Neural crest cell (in vitro differentiated cells): ENCODE results near the gene TEX33.

GRCh38 chr22:36702668-36703372 lies 732 bp downstream of the CACNG2 start:
- PRO-cap = unidirectional peak, plus-strand start at chr22:36702869

DNA sequence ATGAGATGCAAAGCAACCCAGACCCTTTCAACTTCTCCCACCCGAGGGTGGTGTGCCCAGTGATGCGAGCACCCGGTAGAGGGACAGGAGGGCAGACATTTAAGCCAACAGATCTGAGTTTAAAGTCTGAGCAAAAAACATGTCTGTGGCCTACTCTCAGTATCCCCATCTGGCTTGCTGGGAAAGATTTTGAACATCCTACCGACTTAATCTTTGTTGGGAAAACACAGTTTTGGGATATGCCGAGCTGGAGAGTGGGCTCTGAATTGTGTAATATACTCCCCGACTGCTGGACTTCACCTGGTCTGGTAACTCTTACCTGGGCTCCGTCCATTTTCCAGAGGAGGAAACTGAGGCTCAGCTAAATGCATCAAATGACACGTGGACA lies 10.6 kb upstream of the IFT27 start:
- PRO-cap = no peak

DNA sequence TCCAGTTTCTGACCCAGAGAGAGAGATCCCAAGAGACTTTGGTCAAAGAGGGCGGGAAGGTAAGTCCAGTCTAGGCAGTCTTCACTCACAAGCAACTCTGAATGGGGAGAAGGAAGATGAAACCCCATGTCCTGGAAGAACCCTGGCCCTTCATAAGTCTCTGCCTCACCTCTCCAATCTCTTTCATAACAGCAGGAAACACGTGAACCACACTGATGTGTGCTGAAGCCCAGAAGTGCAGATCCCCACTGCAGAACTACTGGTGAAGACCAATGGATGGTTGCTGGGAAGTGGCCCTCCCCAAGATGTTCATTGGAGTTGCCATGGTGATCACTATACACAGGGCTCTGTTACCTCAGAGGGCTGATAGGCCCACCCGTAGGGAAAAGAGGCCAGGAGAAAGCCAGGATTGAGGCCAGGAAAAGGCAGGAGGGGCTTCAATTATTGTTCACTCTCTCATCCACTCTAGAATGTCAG lies at the start of gene TEX33:
Gene TEX33, minus strand, starts transcription at position 292 of the 477 bp plus-strand sequence.
- PRO-cap = no peak

DNA sequence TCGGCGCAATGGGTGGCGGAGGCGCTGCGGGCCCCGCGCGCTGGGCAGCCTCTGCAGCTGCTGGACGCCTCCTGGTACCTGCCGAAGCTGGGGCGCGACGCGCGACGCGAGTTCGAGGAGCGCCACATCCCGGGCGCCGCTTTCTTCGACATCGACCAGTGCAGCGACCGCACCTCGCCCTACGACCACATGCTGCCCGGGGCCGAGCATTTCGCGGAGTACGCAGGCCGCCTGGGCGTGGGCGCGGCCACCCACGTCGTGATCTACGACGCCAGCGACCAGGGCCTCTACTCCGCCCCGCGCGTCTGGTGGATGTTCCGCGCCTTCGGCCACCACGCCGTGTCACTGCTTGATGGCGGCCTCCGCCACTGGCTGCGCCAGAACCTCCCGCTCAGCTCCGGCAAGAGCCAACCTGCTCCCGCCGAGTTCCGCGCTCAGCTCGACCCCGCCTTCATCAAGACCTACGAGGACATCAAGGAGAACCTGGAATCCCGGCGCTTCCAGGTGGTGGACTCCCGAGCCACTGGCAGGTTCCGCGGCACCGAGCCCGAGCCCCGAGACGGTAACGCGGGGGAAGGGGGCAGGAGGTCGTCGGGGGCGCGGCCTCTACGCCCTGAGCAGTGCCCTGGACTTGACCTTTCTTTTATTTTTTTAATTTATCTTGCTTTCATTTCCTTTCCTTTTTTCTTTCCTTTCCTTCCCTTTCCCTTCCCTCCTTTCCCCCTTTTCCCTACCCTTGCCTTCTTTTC lies 4.9 kb downstream of the MPST start:
- PRO-cap = no peak

DNA sequence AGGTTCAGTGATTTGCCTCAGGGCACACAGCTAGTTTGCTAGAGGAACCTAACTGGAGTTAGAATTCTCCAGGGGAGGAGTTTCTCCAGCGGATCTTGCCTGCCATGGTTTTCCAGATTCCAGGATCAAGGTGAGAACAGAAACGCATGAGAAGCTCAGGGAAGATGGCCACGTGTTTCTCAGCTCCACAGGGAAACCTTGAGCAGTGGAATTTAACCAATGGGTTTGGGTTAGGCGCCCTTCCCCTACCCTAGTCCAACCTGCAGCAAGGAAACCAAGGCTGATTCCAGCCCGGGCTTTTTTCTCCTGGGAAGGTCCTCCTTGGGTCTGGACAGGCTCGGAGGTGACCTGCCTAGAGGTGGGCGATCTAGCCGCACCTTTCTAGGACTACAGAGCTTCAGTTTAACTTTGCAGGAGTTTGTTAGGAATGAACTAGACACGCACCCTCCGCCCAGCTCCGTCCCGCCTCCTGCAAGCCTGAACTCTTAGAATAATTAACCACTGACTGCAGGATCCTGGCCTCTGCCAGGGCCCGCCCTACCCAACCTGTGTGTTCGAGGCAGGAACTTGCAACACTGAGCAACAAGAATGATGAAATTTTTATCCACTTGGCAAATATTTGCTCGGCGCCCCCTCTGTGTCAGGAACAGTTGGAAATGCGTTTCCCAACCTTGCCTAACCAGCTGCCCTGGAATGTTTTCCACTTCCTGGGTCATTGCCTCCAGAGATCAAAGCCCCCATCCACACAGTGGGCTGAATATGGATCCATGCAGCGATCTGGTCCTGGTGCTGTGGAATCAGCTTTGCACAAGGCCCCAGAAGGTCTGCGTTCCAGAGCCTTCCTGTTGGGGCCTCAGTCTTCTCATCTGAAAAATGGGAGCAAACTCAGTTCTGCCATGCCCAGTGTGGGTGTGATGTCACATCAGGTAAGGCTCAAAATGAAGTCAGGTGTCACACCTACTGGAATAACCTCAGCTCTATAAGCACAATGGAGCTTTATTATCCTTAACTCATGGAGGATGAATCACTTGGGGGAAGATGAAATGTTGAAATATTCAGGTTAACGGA lies 13.2 kb downstream of the MPST start:
- PRO-cap = no peak

DNA sequence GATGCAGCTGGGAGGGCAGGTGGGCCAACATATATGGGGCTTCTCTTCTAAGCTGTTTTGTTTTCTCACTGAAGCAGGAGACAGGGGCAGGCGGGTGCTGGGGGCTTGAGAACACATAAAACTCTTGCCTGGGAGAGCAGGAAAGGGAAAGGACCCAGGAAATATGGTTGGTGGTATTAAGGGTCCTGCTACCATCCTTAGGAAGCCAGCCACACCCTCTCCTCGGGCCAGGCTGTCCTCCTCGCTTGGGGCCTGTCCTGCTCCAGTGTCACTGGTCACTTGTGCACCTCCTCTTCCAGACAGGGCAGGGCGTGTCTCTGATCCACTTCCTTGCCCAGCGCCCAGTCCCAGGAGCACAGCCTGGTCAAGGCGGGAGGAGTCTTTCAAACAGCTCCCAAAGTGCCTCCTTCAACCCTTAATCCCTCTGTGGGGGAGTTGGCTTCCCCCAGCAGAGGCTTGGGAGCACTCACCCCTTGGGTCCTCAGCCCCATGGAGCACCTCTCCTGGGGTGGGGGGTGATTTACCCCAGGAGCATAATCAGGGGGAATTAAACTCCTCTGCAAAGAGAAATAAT lies 8.2 kb downstream of the TMPRSS6 start:
- PRO-cap = no peak

DNA sequence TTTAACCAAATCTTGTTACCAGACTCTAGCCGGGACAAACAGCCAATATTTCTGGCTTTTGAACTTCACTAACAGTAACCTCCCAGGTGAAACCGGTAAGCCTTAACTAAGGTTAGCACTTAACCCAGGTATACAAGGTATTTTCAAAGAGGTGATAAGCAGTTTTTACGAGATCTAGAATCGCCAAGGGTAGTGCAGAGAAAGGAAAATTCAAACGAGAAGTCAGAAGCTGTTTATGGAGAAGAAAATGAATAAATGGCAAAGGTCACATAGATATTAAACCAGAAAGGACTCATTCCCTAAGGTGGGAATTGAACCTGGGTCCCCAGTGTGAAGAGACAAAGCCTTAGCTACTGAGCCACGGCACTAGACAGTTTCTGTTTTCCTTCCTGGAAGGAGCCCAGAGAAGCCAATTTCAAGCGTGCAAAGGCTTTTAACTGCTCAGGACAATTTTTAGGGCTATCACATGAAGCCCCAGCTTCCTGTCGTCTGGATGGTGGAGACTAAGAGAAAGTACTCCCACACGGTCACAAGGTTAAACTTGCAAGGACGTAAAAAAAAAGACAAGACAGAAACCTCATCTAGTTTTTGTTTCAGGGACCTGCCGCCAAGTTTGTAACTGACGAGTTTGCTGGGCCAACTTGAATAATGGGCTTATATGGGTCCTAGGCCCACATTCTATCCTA lies 5.7 kb upstream of the C1QTNF6 start:
- PRO-cap = no peak

DNA sequence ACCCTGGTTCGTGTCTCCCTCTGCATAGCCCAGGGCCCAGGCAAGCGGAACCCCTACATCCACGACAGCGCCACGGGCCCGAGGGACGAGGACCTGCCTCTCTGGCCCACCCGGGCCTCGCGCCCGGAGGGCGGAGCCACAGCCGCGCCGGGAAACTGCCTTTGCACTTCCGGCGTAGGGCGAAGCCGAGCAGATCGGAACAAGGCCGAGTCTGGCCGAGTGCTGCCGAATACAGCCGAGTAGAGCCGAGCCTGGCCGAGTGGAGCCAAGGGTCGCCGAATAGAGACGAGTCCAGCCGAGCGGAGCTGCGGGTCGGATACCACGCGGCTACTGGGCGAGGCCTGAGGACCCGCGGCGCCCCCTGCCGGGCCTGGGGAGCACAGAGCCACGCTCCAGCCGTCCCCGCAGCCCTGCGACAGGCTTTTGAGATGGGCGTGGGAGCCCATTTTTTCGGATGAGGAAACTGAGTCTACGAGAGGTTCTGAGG lies 11.3 kb upstream of the C1QTNF6 start:
- PRO-cap = bidirectional peak, plus-strand start at position 288 of the sequence, minus-strand start at position 103 of the sequence

GRCh38 chr22:37229151-37229818 lies 14.8 kb downstream of the RAC2 start:
- PRO-cap = no peak

GRCh38 chr22:37256135-37256544 lies 12.1 kb upstream of the RAC2 start:
- PRO-cap = no peak

DNA sequence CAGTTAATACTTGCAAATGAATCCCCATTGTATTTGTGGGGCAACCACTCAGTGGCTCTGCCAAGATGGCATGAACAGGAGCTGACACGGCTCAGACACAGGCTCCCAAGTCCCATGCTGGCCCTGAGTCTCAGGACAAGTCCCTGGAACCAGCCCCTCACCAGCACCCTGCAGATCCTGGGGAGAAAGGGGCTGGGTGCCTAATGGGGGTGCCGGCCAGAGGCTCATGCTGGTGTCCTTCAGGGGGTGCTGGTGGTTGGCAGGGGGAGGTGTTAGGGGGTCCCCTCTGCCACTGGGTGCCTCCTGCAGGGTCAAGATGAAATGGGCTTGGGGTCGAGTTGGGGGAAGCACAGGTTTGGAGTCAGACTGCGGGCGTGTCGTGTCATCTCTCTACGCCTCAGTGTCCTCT lies 11.2 kb downstream of the CYTH4 start:
- PRO-cap = no peak

DNA sequence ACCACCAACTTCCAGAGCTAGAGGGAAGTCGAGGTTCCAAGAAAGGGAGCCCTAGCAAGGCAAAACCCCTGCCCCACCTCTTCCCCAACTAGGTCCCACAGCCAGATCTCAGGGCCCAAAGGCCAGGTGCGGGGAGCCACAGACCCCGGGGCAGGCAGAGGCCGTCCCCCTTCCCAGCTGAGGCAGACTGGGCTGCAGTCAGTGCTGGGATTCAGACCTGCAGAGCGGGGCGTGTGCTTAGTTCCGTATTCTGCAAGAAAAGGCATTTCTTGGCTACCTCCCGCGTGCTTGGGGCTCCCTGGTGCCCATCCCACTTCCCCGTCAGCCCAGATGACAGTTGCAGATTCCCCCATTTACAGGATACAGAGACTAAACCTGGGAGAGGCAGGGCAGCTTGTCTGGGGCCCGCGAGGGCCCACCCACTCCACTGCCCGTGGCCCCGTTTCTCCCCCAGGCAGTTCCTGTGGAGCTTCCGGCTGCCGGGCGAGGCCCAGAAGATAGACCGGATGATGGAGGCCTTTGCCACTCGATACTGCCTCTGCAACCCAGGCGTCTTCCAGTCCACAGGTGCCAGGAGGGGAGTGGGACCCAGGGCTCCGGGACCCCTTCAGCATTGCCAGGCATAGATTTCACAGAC lies 18.3 kb downstream of the CYTH4 start:
- PRO-cap = no peak

- PRO-cap = no peak
These were observed 54.1 kb downstream of the ELFN2 start for GRCh38 chr22:37373269-37373579.

- PRO-cap = no peak
These were observed 15.3 kb upstream of the MFNG start for GRCh38 chr22:37501146-37502267.

DNA sequence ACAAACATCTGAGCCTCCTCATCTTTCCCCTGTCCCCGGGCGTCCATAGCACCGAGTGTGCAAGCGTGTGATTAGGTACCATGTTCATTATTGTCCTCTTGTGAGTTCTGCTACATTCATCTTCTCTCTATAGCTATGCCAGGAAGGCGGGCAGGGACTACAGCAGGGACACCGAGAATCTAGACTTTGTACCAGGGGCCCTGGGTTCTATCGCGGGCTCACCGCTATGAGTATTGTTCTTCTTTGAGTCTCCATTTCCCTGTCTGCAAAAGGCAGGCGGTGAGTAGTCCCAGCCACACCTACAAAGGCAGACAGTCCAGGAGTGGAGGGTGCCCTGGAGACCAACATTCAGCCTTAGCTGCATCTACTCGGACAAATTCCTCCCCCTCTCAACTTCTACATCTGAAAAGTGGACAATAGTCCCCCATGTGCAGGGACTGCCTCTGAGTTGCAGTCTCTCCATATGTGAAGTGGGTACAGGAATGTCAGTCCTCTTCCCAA lies 2.3 kb upstream of the CARD10 start:
- PRO-cap = no peak

- PRO-cap = no peak
These were observed 15.1 kb upstream of the CDC42EP1 start for GRCh38 chr22:37545185-37545667.

DNA sequence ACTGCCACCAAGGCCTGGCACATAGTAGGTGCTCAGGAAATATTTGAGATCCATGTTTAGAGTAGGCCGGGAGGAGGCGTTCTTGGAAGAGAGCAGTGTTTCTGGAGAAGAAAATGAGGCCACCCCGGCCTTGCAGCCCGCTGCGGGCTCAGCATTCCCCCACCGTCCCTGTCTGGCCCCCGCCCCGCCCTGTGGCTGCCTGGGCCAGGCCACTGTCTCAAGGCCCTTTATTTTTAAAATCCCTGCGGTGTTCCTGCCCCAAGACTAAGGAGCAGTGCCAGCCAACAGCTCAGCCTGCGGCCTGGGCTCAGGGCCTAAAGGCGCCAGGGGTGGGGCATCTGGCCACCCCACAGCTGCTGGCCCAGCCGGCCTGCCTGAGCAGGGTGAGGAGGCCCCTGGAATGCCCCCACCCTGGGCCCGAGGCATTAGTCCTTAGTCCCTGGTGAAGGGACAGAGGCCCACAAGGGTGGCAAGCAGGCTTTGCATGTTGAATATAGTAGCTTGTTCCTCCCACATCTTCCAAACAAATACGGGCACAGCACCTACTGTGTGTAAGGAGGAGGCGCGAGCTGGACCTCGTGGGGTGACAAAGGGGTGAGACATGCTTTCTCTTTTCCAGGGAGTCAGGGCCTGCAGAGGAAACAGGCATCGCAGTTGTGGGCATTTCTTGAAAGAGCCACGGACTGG lies 13.3 kb upstream of the CDC42EP1 start:
- PRO-cap = no peak

- PRO-cap = no peak
These were observed 6.0 kb downstream of the CDC42EP1 start for GRCh38 chr22:37566152-37566859.

DNA sequence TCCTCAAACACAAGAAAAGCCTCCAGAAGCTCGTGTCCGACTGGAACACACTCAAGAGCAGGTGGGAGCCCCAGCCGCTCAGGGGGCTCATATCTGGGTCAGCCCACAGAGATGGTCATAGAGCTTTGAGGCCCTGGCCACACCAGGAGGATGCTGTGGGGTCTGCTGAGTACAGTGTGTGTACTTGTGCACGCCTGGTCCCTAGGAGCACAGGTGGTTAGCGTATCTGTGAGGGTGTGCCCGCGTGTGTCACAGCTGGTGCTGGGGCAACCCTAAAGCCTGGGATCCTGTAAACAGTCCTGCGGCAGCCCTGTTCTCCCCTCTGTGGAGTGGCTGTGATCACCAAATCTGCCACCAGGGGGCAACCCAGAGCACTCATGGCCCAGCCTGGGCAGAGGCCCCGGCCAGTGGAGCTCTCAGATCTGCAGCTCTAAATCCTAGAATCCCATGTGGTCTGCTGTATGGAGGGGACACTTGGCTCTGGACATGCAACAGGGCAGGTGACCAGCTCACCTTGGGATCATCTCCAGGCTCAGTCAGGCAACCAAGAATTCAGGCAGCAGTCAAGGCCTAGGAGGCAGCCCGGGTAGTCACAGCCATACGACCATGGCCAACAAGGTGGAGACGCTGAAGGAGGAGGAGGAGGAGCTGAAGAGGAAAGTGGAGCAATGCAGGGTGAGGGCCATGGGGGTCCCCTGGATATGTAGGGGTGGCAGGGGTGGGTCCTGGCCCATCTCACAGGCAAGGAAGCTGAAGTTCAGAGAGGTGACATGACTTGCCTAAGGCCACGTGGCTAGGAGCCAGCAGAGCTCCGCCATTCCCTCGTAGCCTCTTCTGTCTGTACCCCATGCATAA lies 3.9 kb downstream of the SH3BP1 start:
- PRO-cap = no peak

GRCh38 chr22:37697336-37697801 lies 521 bp downstream of the TRIOBP start:
- PRO-cap = bidirectional peak, plus-strand start at chr22:37697417, minus-strand start at chr22:37697407